Stomach (tissue), 7 donors: ENCODE measurements around a stretch of chr3.

GRCh38 chr3:123087601-123087982 is 20.8 kb downstream of the PDIA5 start:
- PRO-cap, result no peak
- RAMPAGE, long total RNA, 5 experiments, result no peak in any of the 5 experiments
- RRBS, result no CpG with 5 or more reads among the region's 1 CpG

- PRO-cap, result no peak
- RAMPAGE, long total RNA, 5 experiments, result no peak in any of the 5 experiments
- RRBS, result no CpG with 5 or more reads among the region's 9 CpGs
Observed at GRCh38 chr3:123228287-123229017, 26.7 kb downstream of the SEC22A start.

GRCh38 chr3:123415182-123415843 is 33.6 kb downstream of the ADCY5 start:
- PRO-cap, result bidirectional peak, plus-strand start at chr3:123415250, minus-strand start at chr3:123415133; unidirectional peak, minus-strand start at chr3:123415560
- RAMPAGE, long total RNA, 5 experiments, result no peak in any of the 5 experiments
- RRBS, result no CpG with 5 or more reads among the region's 15 CpGs

- PRO-cap, result no peak
- RAMPAGE, long total RNA, 5 experiments, result no peak in any of the 5 experiments
- RRBS, result 23% methylated on average over 3 of the region's 15 CpGs
Observed at GRCh38 chr3:123422789-123423451, 26.0 kb downstream of the ADCY5 start.

DNA sequence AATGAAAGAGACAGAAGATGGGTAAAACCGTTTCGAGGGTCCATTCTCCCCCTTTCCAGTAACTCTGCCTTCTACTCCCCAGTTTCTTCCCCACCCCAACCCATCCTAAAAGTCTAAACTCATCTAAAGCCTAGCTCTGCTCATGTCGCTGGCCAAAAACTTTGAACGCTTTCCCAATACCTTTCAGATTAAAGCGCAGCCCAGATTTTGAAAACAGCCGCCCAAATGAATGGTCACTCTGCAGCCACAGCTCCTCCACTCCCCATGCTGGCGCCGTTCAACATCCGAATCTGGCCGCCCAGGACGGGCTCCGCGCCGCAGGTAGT is 668 bp downstream of the HACD2 start:
- PRO-cap, result bidirectional peak, plus-strand start outside the sequence, minus-strand start at position 292 of the sequence
- RAMPAGE, long total RNA, 5 experiments, result no peak in any of the 5 experiments
- RRBS, result no CpG with 5 or more reads among the region's 14 CpGs

- PRO-cap, result no peak
- RAMPAGE, long total RNA, 5 experiments, result start-site peak on the plus strand in 2 of 5 experiments, at chr3:123585530-123585619 at its widest, 25 to 35 reads per replicate
- RRBS, result under 1% methylated on average over 16 of the region's 39 CpGs
Observed at GRCh38 chr3:123585114-123585887, 448 bp upstream of the HACD2 start.

DNA sequence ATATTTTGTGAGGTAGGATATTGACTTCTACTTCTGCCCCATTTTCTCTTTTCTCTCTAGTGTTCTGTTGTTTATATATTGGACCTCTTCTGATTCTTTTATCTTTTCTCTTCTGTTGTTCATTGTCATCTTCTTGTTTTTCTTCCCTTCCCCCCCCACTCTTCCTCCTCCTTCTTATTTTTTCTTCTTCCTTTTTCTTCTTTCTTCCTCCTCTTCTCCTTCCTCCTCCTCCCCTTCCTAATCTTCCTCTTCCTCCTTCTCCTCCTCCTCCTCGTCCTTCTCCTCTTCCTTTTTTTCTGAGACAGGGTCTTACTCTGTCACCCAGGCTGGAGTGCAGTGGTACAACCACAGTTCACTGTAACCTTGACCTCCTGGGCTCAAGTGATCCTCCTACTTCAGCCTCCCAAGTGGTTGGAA is 15.0 kb upstream of the HACD2 start:
- PRO-cap, result no peak
- RAMPAGE, long total RNA, 5 experiments, result no peak in any of the 5 experiments
- RRBS, result no CpG with 5 or more reads among the region's 1 CpG

DNA sequence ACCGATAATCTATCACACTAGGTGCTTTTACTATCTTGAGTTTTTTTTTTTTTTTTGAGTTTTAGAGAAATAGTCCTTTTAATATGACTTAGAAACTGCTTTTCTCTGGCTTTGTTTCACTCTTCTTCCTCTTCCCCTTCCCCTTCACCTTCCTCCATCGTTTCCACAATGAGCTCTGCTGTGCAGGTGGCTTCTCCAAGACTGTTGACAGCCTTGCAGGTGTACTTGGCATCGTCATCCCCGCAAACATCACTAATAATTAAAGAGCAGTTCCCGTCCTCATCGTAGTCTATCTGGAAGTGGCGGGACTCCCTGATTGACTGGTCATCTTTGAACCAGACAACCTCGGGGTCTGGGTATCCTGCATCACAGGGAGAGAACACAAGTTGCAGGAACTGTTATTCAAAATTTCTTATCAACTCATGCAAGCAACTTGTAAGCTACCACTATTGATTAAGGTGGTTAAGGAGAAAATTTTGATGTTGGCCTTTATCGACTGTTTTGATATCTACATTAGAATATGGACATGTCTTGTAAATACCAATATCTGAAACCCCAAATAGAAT is 29.2 kb upstream of the HACD2 start:
- PRO-cap, result no peak
- RAMPAGE, long total RNA, 5 experiments, result no peak in any of the 5 experiments
- RRBS, result no CpG with 5 or more reads among the region's 9 CpGs

DNA sequence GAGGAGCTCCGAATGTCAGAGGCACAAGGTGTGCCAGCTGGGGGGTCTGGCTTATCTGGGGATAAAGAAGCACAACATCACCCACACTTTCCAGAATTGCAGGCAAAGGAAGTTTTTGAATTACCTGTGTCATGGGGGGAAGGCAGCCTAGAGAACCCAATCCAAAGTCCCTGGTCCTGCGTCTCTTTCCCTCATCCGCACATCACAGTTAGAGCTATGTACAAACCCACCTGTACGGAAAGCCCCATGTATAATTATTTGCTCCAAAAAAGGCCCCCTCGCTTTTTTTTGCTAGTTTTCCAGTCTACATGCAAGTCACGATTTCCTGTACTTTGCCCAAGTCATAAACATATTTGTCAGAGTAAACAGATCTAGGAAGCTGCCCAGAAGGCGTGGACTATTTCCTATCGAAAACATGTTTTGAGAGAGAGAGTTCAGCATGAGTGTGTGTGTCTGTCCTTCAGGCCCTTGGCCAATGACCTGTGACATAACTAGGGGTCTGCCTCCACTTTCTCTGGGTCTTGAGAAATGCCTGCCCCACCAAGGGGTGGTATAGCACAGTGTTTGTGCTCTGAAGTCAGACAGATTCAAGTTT is 72.6 kb upstream of the HACD2 start:
- PRO-cap, result no peak
- RAMPAGE, long total RNA, 5 experiments, result no peak in any of the 5 experiments
- RRBS, result no CpG with 5 or more reads among the region's 8 CpGs

- PRO-cap, result no peak
- RAMPAGE, long total RNA, 5 experiments, result no peak in any of the 5 experiments
- RRBS, result no CpG with 5 or more reads among the region's 9 CpGs
Observed at GRCh38 chr3:123671827-123672512, 87.1 kb upstream of the HACD2 start.

GRCh38 chr3:123676898-123677610 is 92.2 kb upstream of the HACD2 start:
- PRO-cap, result no peak
- RAMPAGE, long total RNA, 5 experiments, result no peak in any of the 5 experiments
- RRBS, result no CpG with 5 or more reads among the region's 5 CpGs

DNA sequence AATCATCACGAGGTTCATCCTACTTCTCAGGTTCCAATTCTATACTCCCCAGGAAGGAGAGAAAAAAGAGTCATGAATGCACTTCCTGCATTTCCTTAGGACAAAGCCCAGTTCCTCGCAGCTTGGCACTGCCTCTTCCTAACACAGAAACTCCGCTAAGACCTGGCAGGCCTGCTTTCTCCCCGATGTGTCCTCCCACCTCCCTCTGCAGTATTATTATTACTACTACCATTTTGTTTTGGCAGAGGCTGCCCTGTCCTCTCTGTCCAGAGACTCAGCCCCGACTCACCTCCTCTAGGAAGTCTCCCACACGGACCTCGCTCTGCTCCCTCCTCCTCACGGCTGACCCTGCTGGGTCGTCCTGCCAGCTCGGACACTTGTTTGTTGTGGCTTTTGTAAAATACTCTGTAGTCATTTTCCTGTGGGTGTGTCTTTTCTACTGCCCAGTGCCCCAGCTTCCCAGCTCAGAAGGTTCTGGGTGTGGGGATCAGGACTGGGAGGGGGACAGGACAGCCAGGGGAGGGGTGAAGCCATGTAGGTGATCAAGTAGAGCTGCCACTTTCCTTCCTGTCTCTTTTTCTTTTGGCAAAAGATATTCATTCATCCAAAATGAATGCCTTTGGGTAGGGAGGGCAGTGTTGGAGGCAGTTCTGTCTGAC is 107.3 kb upstream of the HACD2 start:
- PRO-cap, result unidirectional peak, minus-strand start at position 371 of the sequence
- RAMPAGE, long total RNA, 5 experiments, result no peak in any of the 5 experiments
- RRBS, result no CpG with 5 or more reads among the region's 10 CpGs

- PRO-cap, result no peak
- RAMPAGE, long total RNA, 5 experiments, result no peak in any of the 5 experiments
- RRBS, result no CpG with 5 or more reads among the region's 3 CpGs
Observed at GRCh38 chr3:123798485-123798904, 85.6 kb downstream of the MYLK start.

GRCh38 chr3:123950779-123951278 is 10.2 kb downstream of the CCDC14 start:
- PRO-cap, result no peak
- RAMPAGE, long total RNA, 5 experiments, result no peak in any of the 5 experiments
- RRBS, result no CpG with 5 or more reads among the region's 3 CpGs

DNA sequence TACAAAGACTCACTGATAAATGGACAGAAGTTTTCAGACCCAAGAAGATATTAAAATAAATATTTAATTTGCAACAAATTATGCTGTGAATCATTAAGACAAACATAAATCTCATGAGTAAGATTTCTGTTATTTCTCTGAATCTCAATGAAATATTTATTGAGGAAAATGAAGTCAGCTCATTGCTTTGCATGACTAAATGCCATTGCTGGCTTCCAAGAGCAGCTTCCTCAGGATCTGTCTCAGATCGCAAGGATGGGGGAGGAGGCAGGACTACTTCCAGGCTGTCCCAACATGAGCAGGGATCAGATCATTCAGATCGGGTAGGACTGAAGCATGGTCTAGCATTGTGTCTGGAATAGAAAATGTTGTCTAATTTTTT is 86.2 kb downstream of the KALRN start:
- PRO-cap, result no peak
- RAMPAGE, long total RNA, 5 experiments, result no peak in any of the 5 experiments
- RRBS, result no CpG with 5 or more reads among the region's 2 CpGs

- PRO-cap, result no peak
- RAMPAGE, long total RNA, 5 experiments, result no peak in any of the 5 experiments
- RRBS, result no CpG with 5 or more reads among the region's 4 CpGs
Observed at GRCh38 chr3:124249756-124250282, 216.7 kb downstream of the KALRN start.

DNA sequence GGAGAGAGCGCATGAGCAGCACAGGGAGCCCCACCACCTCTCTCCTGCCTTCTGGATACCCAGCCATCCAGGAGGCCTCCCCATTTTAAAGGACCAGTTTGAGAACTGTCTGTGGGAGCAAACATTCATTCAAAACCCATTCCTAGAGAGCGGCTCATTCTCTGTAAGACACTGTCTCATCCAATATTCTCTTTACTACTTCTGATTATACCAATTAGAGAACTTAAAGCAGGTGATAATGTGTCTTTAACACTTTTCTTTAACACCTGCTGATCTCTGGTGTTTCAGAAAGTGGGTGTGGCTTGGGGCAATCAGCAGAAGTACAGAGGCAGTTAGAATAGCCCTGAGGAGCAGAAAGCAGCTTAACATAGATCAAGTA is 219.6 kb downstream of the KALRN start:
- PRO-cap, result no peak
- RAMPAGE, long total RNA, 5 experiments, result no peak in any of the 5 experiments
- RRBS, result no CpG with 5 or more reads among the region's 2 CpGs

GRCh38 chr3:124275485-124275941 is 242.3 kb downstream of the KALRN start:
- PRO-cap, result no peak
- RAMPAGE, long total RNA, 5 experiments, result no peak in any of the 5 experiments
- RRBS, result no CpG with 5 or more reads among the region's 1 CpG

DNA sequence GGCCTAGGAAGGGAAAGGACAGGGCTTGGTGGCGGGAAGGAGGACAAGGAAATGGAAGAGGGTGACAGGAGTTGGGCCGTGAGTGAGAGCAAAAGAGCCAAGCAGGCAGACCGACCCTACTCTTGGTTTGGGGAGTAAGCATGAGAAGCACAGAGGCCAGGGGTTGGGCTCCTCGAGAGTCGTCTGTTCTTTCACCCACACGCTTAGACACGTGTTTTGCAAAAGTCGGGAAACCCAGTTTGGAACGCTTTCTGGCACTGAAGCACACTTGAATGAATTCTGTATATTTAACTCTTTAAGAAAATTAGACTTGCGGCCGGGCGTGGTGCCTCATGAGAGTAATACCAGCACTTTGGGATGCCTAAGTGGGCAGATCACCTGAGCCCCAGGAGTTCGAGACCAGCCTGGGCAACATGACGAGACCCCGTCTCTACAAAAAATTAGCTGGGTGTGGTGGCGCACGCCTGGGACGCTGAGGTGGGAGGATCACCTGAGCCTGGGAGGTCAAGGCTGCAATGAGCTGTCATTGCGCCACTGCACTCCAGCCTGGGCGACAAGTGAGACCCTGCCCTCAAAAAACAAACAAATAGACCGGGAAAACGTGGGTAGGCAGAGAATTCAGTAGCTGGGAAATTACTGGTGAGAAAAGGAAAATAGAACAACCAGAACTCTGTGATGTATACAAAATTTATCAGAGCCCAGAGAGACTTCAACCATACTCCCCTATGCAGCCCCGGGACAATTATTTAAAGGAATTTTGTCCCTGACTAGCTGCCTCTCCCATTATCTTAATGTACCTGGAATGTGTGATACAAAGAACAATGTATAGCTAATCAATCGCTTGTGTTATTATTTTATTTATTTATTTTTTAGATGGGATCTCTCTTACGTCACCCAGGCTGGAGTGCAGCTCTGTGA is 640 bp downstream of the UMPS start:
- PRO-cap, result no peak
- RAMPAGE, long total RNA, 5 experiments, result no peak in any of the 5 experiments
- RRBS, result 10% methylated on average over 2 of the region's 25 CpGs

DNA sequence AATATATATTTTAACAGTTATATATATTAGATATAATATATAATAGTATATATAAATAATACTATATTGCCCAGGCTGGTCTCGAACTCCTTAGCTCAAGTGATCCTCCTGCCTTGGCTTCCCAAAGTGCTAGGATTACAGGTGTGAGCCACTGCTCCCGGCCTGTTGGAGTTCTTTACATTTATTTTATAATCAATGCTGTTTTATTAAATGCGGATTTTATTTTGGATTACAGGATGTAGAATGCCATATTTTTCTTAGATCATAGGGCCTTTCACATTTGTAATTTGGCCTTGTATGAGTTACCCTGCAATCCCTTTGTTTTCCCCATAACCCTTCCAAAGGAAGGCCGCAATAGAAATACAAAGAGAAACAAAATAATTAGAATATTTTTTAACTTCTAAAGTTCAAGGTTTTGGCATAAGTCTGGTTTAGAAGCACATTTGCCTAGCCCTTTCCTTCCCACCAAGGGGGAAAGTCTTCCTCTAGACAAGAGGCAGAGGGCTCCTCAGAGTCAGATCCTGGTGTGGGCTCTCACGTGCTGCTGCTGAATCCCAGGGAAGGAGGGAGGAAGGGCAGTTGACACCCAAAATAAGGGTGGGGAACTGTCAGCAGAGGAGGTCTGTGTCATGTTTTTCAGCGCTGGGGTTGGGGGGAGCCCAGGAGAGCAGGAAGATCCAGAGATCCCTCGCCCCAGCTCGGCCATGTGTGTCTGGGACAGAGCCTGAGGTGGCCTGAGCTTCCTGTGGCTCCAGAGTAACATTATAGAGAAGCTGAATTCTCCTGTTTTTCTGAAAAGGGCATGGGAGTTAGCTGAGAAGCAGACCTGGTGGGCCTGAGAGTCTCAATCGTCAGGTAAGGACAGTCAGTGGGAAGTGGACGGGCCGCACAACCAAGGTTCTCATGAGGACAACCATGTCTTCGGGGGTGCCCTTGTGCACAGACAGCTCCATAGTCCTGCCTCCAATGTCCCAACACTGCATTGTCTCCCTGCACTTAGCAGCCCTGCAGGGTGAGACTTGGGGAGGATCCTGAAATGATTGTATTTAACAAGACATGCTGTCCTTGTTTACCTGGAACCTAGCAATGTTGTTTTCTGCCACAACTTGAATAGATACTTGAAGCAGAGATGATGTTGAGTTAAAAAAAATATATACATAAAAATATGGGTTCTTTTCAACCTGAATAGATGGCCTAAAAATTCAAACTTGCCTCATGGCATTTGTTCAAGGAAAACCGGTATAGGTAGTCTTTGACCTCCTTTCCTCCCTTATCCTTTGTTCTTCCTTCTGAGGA is 18.3 kb downstream of the UMPS start:
- PRO-cap, result no peak
- RAMPAGE, long total RNA, 5 experiments, result no peak in any of the 5 experiments
- RRBS, result no CpG with 5 or more reads among the region's 13 CpGs